GM19240 (cell line): ENCODE data around the gene TMX3.

DNA sequence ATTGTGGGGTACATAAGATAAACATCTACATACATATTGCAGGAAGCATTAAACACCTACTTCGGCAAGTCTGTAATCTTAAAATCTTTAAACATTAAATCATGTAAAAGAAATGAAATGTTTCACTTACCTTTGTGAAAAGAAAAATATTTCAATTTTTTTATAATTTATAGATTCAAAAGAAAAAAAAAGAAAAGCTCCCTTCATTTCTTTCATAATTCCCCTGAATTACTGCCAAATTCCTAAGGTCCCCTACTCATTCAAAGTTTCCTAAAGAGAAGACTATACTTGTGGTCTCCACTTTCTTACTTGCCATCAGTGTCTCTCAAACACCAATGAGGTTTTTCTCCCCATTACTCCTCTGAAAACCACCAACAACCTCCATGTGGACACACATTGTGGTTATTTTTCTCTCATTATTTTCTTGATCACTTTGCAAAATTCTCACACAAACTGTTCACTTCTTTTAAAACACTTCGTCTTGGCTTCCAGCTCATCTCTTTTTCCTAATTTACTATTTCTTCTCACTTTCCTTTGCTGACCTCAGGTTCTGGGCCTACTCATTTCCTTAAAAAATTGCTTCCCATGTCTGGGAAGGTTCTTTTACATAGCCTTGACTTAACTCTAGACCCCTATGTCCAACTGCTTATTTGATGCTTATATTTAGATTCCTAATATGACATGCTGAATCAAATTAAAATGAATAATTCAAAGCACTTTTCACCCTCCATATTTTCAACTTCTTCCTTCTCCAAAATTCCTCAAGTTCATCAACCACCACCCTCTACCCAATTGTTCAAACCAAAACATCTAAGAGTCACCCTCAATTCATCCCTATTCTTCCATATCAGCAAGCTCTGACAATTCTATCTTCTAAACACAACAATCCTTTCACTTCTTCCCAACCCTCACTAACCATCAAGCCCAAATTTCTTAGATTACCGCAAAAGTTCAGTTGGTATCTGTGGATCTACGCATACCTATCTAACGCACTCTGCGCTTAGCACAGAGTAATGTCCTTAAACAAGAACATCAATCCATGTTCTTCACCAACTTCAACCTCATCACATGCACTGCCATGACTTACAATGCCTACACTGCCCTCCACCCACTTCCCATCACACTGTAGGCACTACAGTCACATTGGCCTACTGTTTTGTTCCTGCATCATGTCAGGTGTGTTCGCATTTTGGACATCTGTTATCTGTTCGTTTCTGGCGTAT is 19.7 kb downstream of the TMX3 start:
- RRBS = no CpG with 5 or more reads among the region's 9 CpGs

DNA sequence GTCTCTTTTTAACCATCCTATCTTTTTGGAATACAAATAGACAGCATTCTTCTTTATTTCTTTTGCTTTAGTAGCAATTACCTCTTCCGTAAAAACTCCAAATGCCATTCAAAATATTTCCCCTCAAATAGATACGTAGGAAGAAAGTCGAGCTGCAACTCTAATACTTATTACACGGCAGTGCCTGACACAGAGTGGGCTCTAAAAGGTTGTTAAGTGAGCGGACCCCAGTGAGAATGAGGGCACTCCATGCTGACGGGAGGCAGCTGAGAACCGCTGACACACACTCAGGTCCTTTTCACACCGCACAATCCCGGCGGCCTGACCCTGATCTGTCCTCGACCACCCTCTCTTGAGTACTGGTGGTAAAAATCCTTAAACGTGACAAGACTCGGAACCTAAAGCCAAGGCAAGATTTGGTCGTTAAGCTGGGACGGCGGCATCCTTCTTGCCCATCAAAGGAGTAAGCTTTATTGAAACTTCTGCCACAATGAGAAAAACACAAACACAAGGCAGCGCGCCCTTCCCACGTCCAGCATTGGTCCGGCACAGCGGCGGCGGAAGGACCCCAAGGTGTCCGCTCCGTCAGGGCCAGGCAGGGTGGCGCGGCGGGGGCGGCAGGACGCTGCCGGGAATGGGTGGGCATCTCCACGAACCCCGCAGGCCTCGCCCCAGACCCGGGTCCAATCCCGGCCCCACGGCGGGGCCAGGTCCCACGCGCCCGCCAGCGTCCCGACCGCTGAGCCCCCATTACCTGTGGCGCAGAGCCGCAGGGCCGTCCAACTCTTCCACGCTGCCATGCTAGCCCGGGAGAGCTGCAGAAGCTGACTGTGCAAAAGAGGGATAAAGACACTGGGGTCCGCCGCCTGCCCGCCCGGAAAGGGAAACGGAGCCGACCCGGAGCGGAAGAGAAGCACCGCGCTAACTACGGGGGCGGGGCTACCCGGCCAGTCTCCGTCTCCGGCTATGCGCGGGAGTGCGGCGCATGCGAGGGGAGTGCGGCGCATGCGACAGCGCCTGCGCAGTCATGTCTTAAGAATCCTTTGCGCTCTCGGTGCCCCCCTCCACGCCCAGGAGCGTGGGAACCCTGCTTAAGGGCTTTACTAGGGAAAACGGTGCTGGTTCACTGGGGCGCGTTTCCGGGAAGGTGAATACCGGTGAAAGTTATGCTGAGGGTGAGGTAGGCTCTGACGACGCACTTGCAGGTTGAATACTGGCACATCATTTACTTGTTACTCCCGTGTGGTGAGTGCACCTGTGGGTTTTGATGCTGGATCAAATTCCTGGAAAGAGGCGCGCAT is at the start of gene TMX3:
TMX3 (minus strand) TSS at position 927 of the 1,301 bp plus-strand sequence.
- RRBS = 2% methylated on average over 27 of the region's 88 CpGs

DNA sequence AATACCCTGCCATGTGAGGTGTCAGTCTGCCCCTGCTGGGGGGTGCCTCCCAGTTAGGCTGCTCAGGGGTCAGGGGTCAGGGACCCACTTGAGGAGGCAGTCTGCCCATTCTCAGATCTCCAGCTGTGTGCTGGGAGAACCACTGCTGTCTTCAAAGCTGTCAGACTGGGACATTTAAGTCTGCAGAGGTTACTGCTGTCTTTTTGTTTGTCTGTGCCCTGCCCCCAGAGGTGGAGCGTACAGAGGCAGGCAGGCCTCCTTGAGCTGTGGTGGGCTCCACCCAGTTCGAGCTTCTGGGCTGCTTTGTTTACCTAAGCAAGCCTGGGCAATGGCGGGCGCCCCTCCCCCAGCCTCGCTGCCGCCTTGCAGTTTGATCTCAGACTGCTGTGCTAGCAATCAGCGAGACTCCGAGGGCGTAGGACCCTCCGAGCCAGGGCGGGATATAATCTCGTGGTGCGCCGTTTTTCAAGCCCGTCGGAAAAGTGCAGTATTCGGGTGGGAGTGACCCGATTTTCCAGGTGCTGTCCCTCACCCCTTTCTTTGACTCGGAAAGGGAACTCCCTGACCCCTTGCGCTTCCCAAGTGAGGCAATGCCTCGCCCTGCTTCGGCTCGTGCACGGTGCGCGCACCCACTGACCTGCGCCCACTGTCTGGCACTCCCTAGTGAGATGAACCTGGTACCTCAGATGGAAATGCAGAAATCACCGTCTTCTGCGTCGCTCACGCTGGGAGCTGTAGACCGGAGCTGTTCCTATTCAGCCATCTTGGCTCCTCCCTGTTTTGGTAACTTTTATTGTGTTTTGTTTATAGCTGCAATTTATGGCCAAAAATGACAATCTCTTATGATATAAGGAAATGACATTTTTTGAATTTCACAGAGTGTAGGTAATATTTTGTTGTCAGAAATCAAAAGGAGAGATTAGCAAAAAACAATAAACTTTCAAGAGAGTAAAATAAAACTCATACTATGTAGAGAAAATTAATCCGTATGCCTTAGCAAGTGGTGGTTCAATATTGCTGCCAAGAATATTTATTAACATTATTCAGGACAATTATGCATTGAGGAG is 7.5 kb upstream of the CCDC102B start:
- RRBS = no CpG with 5 or more reads among the region's 33 CpGs

DNA sequence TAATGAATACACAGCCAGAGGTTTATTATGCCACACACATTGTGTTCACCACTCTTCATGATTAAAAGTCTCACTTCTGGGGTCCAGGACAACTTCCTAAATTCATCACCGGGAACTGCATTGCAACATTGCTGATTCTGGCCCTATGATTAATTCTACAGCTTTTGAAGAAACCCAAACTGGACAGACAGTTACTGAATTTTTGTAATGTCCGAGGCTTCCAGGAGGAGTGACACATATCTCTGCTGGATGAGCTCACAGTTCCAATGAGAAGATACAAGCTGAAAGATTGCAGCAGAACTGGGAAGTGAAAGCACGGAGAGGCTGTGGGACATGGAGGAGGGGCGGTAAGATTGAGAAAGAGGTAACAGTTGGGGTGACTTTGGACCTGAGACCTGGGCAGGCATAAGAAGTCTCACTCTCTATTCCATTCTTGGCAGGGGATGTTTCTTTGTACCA is 201.1 kb downstream of the SOCS6 start:
- RRBS = no CpG with 5 or more reads among the region's 4 CpGs

- RRBS = no CpG with 5 or more reads among the region's 5 CpGs
Measured at GRCh38 chr18:70621705-70622163, 332.9 kb downstream of the SOCS6 start.

DNA sequence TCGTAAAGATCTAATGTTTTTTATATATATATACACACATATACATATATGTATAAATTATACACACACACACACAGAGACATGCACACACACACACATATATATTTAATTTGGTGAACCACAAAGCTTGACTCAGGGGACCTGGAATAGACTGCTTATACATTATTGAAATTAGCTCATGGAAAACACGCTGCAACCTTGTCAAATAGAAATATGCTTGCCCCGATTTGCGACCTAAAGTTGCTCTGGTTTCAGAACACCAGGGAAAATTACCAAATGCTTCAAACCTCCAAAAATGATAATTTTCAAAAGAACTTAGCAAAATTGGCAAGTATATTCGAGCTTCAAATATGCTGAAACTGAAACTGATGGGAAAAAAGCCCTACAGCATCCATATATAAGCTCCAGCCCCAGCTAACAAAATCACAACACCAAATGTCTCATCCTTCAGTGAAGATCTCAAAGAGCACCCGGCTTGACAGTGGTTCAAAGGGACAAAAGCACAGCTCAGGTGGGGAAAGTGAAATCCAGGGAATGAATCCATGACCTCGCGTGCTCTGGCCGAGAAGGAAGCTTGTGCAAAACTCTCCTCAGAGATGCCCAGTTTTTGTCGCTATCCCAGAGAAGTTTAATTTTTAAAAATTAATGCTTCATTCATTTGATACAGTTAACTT is 370.7 kb downstream of the SOCS6 start:
- RRBS = no CpG with 5 or more reads among the region's 10 CpGs

DNA sequence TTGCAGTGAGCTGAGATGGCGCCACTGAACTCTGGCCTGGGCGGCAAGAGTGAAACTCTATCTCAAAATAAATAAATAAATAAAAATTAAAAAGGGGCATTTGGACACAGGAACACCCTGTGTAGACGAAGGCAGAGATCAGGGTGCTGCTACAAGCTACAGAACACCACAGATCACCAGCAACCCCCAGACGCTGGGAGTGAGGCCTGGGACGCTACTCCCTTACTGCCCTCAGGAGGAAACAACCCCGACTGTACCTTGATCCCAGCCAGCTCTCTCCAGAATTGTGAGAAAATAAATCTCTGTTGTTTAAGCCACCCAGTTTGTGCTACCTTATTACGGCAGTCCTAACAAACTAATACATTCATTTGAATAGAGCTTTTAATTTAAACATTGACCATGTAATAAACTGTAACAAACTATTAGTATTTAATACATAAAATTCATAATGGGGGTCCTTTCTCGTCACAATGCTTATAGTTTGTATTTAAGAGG is 58.8 kb downstream of the CYB5A start:
- RRBS = no CpG with 5 or more reads among the region's 8 CpGs

DNA sequence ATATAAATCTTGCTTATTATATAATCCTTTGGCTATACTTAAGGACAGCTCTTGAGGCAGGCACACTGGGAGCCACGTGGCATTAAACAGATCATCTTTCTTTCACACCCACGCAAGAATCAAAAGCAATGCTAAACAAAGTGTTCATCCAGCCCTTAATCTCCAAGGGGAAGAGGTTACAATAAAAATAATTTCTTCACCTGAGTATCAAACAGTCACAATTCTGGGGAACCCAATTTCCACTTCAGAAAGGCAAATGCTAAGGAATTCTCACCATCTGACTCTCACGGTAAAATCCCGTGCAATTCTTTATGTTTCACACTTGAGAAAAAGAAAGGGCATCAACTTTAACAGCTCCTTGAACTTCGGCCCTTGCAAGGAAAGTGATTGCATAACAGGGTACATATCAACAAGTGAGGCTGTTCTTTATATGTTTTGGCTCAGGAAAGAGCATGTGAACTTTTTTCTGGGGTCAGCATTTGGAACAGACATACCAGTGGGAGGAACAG is 57.7 kb downstream of the CYB5A start:
- RRBS = no CpG with 5 or more reads among the region's 5 CpGs

DNA sequence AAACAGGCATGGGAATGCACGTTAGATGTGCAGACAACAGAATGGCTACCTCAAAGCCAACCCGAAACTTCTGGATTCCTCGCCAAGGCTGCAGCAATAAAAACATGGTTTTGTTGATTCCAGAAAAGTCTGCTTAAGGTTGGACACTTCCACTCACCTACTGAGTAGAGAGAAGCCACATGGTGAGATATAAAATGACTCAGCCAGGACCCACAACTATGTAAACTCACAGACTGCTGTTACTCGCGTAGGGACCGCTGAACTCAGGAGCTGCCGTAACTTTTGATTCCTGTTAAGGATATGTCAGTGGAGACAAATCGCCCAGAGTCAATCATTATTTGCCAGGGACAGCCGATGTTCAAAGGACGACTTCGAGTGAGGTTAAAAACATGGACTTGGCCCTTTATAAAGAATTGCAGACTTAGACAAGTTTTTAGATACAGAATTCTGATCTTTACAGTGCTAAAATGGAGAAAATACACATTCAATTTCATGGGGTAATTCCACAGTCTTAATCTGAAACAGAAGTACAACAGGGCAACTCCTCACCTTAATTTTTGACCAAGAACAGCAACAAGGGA is 25.6 kb downstream of the CYB5A start:
- RRBS = no CpG with 5 or more reads among the region's 11 CpGs

DNA sequence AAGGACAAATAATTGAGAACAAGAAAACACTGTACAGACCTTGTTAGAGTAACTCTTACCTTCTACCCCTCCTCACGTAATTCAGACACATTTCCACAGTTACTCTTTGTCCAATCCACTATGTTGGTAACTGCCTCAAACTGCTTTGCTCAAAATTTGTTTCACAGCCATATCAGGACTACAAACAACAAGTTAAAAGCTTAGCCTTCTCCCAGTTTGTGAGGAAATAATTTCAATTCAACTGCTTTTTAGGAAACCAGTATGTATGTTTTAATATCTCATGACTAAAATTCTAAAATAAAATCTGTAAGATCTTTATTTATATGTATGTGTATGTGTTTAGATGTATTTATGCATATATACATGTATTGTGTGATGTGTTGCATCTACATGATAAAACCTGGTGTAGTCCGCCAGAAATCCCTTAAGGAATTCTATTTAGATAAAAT is 8.9 kb upstream of the CYB5A start:
- RRBS = no CpG with 5 or more reads among the region's 2 CpGs

DNA sequence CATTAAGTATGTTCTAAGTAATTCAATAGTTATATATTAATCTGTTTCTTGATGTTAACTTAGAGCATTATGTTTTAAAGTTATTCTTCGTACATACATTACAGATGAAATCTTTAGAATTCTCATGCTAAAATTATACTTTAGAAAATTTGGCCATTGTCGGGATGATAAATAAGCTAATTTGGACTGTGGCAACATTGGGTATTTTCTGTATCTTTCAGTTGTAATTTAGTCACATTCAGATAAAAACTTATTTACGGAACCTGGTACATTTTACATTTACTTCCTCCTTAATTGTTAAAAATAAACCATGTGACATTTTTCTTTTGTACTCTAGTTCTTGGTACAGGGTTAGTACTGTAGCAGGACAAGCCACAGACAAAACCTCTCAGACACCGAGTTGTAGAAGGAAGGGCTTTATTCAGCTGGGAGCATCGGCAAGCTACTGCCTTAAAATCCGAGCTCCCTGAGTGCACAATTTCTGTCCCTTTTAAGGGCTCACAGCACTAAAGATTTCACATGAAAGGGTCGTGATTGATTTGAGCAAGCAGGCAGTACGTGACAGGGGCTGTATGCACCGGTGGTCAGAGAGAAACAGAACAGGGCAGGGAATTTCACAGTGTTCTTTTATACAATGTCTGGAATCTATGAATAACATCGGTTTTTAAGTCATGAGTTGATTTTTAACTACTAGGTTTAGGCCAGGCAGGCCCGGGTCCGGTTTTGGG is 4.3 kb downstream of the CNDP2 start:
- RRBS = no CpG with 5 or more reads among the region's 12 CpGs

DNA sequence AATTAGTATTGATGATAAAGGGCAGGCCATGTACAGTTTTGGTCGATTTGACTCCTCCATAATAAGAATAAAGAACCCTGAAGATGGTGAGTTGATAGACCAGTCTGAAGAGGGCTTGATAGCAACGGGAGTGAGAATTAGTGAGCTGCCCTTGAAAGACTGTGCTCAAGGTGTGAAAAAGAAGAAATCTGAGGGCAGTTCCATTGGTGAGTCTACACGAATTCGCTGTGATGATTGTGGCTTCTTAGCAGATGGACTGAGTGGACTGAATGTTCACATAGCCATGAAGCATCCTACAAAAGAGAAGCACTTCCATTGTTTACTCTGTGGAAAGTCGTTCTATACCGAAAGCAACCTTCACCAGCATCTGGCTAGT is 37.4 kb downstream of the ZNF407 start:
- RRBS = no CpG with 5 or more reads among the region's 6 CpGs

- RRBS = no CpG with 5 or more reads among the region's 1 CpG
Measured at GRCh38 chr18:74927599-74928476, 281.1 kb downstream of the PTGR3 start.

DNA sequence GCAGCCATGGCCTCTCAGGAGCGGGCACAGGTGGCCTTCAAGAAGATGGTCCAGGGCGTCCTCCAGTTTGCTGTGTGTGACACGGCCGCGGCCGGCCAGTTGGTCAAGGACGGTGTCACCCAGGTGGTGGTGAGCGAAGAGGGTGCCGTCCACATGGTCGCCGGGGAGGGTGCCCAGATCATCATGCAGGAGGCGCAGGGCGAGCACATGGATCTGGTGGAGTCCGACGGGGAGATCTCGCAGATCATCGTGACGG is 145.1 kb downstream of the PTGR3 start:
- RRBS = no CpG with 5 or more reads among the region's 18 CpGs

DNA sequence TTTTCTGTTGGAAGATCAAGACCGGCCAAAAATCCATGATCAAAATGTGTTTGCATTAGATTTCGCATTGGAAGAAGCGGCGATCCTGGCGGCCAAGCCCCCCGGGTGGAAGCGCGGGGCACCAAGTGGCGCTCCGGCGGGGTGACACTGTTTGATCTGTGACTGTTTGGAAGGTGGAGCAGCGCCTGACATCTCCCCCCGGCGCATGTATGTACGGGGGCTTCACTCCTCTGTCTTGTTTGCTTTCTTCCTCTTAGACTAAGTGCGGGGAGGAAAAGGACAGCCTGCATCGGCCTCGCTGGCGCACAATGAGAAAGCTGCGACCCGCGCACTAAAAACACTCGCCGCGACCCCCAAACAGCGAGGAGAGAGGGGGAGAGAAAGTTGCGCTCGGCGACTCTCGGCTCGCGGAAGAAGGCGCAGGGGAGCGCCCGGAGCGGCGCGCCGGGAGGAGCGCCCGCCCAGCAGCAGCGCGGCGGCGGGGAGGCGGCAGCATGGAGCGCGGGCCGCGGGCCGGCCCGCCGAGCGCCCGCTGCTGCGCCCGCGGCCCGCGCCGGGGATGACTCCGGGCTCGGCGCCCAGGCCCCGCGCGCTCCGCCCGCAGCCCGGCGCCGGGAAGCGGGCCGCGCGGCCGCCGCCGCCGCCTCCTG is 565 bp downstream of the TSHZ1 start:
- RRBS = 2% methylated on average over 50 of the region's 80 CpGs

- RRBS = no CpG with 5 or more reads among the region's 12 CpGs
Measured at GRCh38 chr18:75227585-75228316, 17.2 kb downstream of the TSHZ1 start.

- RRBS = no CpG with 5 or more reads among the region's 16 CpGs
Measured at GRCh38 chr18:75286409-75286744, 75.8 kb downstream of the TSHZ1 start.

DNA sequence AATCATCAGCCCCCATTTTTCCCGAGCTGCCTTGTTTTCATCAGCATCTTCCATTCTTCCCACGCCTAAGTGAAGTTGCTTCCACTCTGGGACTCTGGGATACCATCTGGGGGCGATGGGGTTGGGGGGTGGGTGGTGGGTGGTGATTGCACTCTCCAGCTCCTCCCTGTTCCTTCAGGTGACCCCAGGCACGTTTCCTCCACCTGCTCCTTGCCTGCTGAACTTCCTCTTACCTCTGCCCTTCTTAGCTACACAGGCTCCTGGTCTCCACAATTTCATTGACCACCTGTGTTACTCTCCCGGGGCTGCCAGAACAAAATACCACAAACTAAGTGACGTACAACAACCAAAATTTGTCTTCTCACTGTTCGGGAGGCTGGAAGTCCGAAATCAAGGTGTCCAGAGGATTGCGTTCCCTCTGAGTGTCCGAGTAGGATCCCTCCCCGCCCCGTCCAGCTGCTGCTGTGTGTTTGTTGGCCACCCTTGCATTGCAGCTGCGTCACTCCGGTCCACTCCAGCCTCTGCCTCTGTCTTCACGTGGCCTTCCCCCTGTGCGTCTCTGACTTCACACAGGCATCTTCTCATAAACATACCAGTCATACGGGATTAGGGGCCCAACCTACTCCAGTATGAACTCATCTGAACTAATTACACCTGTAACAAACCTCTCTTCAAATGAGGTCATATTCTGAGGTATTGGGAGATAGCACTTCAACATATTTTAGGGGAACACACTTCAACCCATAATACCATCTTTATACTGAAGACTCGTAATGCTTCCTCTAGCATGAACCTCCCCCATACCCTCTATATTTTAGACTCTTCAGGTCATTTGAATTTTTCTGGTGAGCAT is 251.8 kb upstream of the SMIM21 start:
- RRBS = no CpG with 5 or more reads among the region's 18 CpGs

- RRBS = no CpG with 5 or more reads among the region's 13 CpGs
Measured at GRCh38 chr18:76428194-76428840, 66.7 kb downstream of the ZNF516 start.